T-cell (primary cell): ENCODE results near the gene IFITM1.

DNA sequence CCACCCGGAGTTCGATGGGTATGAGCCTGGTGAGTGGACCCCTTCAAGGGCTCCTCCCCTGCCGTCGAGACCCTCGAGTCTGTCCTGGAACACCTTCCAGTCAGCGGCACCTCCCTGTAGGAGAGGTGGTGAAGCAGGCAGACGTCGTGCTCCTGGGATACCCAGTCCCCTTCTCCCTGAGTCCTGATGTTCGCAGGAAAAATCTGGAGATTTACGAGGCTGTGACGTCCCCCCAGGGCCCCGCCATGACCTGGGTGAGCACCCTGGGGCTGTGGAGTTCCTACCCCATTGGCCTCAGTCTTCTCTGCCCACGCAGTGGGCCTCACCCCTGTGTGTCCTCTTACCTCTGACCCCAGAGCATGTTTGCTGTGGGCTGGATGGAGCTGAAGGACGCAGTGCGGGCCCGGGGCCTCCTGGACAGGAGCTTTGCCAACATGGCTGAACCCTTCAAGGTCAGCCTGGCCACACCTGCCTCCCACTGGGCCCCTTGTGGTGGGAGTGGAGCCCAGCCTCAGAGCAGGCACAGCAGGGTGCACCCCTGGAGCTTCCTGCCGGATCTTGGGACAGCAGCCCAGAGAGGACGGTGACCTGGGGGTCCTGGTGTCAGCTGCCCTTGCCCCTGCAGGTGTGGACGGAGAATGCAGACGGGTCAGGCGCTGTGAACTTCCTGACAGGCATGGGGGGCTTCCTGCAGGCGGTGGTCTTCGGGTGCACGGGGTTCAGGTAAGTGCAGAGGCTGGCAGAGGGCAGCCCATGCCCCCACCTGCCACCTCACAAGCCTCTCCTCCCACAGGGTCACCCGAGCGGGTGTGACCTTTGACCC is 4.8 kb downstream of the PGGHG start:
- PRO-cap, 7 experiments, result no peak in any of the 7 experiments

GRCh38 chr11:298361-299158 is 766 bp downstream of the IFITM5 start:
- PRO-cap, 7 experiments, result no peak in any of the 7 experiments

DNA sequence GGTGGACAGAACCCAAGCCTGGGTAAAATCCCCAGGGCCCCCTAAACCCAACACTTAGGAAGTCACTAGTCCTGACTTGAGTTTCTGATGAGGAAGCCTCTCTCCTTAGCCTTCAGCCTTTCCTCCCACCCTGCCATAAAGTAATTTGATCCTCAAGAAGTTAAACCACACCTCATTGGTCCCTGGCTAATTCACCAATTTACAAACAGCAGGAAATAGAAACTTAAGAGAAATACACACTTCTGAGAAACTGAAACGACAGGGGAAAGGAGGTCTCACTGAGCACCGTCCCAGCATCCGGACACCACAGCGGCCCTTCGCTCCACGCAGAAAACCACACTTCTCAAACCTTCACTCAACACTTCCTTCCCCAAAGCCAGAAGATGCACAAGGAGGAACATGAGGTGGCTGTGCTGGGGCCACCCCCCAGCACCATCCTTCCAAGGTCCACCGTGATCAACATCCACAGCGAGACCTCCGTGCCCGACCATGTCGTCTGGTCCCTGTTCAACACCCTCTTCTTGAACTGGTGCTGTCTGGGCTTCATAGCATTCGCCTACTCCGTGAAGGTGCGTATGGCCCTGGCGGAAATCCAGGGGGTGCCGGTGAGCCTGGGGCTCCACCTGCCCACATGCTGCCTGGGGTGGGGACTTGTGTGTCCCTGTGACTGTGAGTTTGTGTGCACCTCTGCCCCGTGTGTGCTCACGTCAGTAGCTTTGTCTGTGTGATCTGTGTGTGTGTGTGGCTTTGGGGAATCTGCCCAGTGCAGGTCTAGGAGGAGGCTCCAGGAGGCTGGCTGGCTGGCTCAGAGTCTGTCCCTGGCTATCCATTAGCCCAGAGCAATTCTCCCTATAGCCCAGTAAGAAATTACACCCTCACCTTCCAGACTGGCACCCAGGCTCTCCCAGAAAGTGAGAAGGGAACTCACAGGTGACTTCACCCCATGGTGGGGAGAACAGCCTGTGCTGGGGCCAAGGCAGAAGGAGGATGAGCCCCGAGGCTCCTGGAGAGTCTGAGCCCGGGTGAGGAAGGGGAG is at the start of gene IFITM1:
TSS of gene IFITM1 (plus strand) at position 253 of the 1,036 bp plus-strand sequence.
- PRO-cap, 7 experiments, result peak in 7 of 7 experiments; most common plus-strand start position 253 of the sequence (in 7); most common minus-strand start position 528 of the sequence (in 7)

DNA sequence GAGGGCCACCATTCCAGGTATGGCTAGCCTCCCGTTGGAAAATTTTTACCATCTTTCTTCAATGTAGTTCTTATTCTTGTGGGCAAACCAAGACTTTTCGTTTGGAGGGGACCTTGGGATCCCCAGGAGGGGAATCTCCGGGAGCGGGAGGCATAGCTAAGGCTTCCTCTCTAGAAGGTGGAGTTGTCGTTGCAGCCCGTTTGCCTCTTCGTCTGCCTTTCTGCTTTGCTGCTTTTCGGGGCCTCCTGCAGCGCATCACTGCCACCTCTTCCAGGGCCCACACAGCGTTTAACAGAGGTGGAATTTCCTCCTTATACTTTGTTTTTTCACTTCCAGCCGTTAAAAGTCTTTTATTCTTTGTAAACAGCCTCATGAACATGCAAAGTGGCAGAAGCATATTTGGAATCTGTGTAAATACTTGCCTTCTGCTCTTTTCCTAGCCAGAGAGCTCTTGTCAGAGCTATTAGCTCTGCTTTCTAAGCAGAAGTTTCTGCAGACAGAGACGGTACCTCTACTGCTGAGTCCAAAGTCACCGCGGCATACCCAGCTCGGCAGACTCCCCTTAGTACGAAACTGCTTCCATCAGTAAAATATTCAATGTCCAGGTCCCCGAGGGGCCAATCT is 3.6 kb upstream of the IFITM3 start:
- PRO-cap, 7 experiments, result no peak in any of the 7 experiments

DNA sequence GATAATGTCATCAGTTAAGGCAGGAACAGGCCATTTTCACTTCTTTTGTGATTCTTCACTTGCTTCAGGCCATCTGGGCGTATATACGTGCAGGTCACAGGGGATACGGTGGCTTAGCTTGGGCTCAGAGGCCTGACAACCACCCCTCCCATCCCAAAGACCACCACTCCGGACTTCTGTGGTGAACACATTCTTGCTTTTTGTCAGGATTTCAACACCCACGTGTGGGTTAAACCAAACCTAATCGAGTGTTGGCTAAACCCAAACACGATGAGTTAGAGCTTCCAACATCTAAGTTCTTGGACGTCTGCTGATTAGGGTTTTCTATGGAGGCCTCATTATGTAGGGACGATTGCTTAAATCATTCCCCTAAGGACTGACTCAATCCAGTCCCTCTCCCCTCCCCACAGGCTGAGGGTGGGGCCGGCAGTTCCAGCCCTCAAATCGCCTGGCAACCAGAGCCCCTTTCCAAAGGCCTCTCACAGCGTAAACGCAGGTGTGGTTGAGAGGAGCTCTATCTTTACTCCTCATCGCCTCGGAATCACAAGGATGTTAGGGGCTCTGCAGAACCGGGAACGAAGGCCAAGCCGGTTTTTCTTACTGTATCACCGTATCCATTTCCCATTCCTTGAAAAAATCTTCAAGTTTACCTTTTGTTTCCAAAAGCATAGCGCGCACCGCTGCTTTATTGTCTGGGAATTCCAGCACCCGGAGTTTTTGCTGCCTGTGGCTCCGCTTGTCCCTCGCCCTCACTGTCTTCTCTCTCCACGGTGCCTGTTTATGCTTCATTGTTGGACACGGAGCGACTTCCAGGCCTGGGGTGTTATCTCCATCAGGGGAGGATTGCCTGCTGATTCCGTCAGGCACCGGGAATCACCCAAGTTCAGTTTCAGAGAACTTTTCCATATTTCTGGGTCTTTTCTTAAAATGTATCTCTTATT is 13.6 kb upstream of the IFITM3 start:
- PRO-cap, 7 experiments, result no peak in any of the 7 experiments

- PRO-cap, 7 experiments, result no peak in any of the 7 experiments
These were observed 15.8 kb upstream of the B4GALNT4 start for GRCh38 chr11:353078-354289.

GRCh38 chr11:498907-499770 is 7.9 kb downstream of the RNH1 start:
- PRO-cap, 7 experiments, result peak in 1 of 7 experiments; most common minus-strand start chr11:499404 (in 1)

DNA sequence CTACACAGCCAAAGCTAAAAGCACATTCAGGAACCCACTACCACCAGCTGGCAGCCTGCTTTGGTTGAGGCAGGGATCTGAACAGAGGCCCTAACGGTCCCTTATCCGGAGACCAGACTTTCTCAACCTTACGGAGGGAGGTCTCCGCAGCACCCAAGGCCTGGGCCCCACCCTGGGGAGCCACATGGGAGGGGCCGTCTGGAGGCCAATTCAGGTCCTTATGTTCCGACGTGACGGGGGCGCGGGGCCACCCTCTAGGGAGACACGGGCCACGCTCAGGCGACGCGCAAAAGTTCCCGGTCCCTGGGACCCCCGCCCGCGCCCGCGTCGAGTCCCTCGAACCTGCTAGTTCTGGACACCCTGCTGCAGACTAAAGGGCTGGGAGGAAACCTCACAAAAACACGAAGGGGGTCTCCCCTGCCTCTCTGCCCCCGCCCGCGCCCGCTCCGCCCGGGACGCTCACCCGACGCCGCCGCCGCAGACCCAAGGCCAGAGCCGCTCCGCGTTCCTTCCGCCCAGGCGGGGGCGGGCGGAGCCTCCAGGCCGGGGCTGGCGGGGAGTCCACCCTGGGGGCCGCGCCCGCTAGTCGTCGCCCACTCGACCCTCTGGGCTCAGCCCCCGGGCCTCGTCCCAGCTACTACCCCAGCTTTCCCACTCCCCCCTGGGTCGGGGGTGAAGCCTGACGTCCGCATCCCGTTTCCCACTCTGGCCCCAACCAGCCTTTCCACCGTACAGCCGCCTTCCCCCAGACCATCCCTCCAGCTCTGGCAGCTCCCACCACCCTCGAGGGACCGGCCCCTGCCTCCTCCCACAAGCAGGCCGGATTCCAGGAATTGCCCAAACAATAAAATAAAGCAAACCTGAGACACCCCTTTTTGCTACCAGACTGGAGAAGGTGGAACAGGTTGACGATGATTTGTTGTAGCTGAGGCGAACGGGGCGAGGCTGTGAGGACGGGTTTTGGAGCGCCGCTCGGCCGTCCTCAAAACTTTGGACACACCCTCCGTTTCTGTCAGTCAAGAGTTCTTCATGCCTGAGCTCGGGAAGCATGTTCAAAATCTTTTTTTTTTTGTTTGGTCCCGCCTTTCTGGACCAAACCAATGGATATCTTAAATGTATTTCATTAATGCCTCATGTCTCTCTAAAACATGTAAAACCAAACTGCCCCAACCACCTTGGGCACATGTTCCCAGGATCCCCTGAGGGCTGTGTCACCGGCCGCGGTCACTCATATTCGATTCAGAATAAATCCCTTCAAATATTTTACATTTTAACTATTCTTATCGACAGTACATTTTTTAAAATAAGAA is 2.6 kb downstream of the RNH1 start:
- PRO-cap, 7 experiments, result no peak in any of the 7 experiments

DNA sequence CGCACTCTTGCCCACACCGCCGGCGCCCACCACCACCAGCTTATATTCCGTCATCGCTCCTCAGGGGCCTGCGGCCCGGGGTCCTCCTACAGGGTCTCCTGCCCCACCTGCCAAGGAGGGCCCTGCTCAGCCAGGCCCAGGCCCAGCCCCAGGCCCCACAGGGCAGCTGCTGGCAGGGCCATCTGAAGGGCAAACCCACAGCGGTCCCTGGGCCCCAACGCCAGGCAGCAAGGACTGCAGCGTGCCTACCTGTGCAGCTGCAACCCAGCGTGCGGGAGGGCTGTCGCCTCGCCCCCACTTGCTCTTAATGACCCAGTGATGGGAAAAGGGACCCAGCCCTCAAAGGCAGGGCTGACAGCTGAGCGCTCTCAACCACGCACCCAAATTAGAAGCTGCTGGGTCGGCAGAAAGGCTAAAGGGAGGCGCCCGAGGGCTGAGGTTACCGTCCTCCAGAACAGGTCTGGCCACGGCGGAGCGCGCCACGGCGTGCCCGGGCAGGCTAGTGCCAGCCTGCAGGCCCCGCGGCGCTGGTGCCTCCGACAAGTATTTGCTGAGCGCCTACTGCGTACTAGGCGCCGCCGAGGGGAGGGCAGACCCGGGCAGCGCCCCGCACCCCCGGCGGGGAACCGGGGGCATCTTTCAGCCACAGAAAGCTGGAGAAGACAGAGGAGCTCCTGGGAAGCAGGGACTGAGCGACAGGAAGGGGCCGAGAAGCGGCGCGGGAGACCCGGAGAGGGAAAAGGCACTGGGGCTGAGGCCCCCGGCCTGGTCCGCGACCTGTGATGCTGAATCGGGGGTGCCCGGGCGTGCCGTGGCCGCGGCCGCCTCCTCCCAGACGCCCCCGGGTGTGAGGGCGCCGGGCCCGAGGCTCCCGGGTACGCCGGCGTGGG is 862 bp downstream of the HRAS start:
- PRO-cap, 7 experiments, result no peak in any of the 7 experiments

- PRO-cap, 7 experiments, result no peak in any of the 7 experiments
These were observed 430 bp downstream of the LMNTD2 start for GRCh38 chr11:560043-560572.

DNA sequence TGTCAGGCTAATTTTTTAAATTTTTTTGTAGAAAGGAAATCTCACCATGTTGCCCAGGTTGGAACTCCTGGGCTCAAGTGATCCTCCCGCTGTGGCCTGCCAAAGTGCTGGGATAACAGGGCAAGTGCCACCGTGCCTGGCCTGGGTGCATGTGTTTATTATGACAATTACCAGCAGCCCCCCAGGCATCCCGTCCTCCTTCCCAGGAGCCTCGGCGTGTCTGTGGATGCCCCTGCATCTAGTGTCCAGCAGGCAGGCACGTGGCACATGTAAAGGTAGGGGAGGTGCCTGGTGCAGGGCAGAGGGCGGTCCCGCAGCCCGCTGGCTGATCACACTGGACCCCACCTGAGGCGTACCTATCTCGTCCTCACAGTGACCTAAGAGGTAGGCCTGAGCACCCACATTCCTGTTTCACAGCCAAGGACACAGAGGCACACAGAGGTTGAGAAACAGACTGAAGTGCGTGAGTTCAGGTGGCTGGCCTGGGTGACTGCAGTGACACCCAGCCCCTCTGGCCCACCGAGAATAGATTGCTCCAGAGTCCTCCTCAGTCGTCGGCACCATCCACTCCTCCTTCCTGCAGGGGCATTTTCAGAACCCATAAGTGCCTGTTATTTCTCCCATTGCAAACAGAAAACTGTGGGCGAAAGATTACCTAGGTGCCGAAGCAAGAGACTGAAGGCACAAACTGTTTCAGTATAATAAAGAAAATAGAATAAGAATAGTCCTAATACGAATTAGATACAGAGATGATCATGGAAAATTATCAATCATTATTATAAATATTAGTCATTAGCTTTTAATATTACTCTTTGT is 3.0 kb upstream of the PHRF1 start:
- PRO-cap, 7 experiments, result no peak in any of the 7 experiments

GRCh38 chr11:673895-674416 is 21.1 kb downstream of the DEAF1 start:
- PRO-cap, 7 experiments, result no peak in any of the 7 experiments

DNA sequence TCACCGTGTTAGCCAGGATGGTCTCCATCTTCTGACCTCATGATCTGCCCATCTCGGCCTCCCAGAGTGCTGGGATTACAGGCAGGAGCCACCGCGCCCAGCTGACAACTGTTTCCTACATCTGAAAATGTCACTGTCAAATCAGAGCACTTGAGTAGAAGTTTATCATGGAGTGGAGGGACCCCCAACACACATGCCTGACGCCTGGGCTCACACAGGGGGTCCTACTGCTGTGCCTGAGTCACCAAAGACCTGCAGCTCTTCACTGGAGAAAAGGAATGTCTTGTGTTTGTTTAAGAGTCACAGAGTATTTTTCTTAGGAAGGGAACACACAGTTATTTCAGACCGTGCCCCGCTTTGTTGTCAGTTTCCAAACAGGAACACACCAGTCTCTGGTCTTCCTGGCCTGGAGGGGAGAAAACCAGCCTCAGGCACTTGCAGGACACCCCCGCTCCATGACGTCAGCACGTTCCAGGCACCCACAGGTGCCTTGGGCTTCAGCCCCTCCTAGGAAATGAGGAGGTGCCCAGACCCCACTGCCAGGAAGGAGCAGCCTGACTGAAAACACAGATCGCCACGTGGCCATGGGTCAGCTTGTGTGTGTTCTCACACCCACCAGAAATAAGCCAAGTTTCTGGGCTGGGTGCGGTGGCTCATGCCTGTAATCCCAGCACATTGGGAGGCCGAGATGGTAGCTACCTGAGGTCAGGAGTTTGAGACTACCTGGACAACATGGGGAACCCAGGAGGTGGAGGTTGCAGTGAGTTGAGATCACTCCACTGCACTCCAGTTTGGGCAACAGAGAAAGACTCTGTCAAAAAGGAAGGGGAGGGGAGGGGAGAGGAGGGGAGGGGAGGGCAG is 5.4 kb downstream of the DEAF1 start:
- PRO-cap, 7 experiments, result no peak in any of the 7 experiments

- PRO-cap, 7 experiments, result no peak in any of the 7 experiments
These were observed 3.3 kb upstream of the EPS8L2 start for GRCh38 chr11:702717-703223.

- PRO-cap, 7 experiments, result peak in 7 of 7 experiments; most common plus-strand start chr11:726382 (in 6); most common minus-strand start chr11:726323 (in 3)
These were observed 20.3 kb downstream of the EPS8L2 start for GRCh38 chr11:726207-726890.

DNA sequence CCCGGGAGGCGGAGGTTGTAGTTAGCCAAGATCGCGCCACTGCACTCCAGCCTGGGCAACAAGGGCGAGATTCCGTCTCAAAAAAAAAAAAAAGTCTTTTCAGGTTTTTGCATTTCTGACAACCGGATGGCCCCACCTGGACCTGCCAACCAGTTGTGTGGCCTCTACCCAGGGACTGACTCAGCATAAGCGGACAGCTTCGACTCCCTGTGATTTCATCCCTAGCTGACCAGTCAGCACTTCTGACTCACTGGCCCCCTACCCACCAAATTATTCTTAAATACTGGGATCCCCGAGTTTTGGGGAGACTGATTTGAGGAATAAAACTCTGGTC is 962 bp upstream of the TALDO1 start:
- PRO-cap, 7 experiments, result no peak in any of the 7 experiments

- PRO-cap, 7 experiments, result no peak in any of the 7 experiments
These were observed 4.3 kb downstream of the GATD1 start for GRCh38 chr11:772913-773365.

DNA sequence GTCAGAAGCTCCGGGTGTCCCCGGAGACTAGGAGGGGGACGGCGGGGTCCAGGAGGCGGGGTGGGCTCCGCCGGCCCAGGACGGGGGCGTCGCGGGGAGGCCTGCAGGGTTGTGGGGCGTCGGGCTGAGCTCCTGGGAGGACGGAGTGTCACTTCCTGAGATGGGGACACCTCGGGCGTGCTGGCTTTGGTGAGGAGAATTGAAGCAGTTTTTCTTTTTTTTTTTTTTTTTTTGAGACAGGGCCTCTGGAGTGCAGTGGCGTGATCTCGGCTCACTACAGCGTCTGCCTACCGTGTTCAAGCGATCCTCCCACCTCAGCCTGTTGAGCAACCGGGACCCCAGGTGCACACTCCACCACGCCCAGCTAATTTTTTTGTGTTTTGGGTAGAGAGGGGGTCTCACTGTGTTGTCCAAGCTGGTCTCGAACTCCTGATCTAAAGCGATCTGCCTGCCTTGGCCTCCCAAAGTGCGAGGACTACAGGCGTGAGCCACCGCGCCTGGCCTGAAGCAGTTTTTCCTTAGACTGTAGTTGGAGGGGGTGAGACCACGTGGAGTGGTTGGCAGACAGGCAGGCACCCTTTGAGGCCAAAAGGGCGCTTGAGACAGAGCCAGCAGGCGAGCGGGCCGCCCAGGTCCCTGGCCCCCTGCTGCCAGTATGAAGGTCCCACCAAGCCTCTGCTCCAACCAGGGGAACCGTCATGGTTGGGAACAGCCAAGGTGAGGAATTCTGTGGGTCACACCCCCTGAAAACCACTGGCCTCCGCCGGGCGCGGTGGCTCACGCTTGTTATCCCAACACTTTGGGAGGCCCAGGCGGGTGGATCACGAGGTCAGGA is 807 bp upstream of the GATD1 start:
- PRO-cap, 7 experiments, result peak in 1 of 7 experiments; most common minus-strand start position 142 of the sequence (in 1)

DNA sequence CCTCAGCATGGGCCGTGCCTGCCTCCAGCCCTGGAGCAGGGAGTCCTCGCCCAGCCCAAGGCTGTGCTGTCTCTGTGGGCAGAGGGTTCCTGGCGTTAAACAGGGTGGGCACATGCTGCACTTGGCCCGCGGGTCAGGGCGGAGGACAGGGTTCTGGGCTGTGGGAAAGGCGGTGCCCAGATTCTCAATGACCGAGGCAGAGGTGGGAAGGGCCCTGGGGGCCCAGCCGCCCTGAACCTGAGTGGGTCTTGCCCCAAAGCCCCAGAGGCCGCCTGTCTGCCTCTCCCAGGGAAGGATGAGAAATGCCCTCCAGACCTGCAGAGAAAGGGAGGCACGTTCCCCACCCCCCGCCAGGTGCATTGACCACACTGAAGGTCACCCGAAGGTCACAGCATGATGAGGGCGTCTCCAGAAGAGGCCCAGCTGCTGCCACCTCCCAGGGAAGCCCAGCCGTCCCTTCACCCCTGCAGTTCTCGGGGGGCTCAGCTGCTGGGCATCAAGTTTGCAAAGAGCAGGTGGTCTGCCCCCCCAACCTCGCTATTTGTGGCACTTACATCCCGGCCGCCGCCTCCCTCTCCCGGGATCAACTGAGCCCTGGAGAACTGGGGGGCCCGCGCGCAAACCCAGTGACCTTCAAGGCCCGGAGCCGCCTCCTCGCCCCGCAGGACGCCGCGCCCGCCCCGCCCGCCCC is 431 bp downstream of the CEND1 start:
- PRO-cap, 7 experiments, result no peak in any of the 7 experiments

DNA sequence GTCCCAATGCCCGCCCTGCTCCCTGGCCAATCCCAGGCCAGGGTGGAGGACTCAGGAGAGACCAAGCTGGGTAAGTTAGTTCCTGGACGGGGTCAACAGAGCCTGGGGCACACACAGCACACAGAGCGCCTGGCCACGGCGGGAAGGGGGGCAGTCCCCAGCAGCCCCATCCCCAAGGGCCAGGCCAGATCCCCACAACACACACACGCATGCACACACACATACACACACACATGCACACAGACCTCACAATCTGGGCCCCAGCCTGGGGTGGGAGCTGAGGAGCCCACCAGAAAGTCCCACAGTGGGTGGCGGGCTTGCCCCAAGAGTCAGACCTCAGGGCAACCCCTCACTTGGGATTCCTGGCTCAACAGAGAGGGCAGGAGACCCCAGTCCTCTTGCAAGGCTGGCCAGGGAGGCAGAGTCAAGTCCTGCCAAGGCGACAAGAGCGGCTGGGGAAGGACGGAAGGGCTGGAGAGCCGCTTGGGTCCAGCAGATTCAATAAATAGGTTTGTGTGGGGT is 1.2 kb upstream of the CEND1 start:
- PRO-cap, 7 experiments, result no peak in any of the 7 experiments